ENCODE data around the genes NUTM2B and NUTM2E.

DNA sequence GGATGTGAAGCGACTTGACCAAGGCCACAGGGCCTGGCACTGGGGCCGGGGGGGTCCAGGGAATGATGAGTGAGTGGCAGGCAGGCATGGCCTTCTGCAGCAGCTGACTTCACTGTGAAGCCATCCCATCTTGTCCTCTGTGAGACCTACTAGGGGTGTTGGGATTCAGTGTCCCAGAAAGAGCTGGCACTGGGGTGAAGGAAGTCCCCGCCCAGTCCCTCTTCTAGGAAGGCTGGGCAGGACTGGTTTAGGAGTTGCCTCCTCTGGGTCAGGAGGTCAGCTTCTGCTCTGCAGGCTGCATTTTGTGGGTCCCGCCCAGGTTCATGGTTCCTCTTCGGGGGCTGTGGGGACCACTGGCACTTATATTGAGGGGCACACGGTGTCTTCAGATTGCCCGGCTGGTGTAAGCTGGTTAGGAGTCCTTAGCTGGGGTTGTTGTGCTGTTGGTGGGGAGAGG lies 10.9 kb downstream of the ZMIZ1 start:
- RRBS, result 60% methylated on average over 1 of the region's 7 CpGs

DNA sequence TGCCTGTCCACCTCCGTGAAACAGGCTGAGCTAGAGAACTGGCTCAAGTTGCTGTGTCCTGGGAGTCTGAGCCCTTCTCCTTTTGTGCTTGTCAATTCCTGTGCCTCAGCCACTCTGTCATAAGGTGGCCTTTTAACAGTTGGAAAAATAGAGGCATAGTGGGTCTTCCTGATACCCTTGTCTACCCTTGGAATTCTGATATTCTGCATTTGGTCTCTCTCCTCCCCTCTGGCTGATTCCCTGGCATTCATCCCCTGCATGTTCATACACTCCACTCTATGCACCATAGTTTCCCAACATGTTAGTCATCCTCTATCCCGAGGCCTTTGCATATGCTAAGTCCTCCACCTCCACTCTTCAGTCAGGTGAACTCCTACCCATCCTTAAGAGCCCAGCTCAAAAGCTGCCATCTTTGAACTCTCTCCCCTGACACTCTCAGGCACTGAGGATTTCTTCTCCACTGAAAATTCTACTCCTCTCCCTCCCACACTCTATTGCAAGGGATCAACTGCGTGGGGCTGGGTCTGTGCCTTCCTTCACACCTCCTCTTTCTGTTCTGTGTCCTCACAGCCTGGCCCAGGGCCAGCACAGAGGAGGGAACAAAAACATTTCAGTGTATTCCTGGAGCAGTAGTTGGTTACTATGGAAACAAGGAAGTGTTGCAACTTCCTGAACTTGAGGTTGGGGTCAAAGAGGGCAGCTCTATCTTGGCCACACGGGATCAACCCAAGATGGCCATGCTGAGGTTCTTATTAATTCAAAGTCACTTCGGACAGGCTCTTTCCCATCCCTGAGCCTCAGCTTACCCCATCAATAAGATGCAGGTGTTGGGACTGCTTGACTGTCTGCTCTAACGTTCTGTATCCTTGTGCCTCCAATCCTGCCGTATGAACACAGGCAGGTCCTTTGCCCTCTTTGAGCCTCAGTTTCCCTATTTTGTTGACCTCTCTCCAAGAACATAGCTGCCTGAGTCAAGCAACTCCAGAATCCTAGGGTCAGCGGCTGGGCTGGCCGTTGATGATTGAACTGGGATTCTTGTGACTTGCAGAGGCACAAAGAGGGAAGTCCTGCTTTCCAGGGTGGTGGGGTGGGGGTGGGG lies 15.4 kb downstream of the ZMIZ1 start:
- RRBS, result no CpG with 5 or more reads among the region's 9 CpGs

DNA sequence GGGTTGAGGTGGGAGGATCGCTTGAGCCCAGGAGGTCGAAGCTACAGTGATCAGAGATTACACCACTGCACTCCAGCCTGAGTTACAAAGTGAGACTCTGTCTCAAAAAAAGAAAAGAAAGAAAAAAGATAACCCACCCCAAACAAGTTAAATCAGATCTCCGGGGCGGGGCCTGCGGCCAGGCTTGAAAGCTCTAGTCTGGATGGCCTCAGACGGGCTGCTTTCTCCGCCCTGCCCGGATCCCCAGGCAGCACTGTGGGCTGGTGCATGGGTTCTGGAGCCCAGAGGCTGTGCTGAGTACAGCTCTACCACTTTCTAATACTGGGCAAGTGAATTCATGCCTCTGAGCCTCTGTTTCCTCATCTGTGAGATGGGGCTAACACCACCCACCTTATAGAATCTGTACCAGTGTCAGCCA lies 83.6 kb downstream of the ZMIZ1 start:
- RRBS, result 87% methylated on average over 6 of the region's 8 CpGs

DNA sequence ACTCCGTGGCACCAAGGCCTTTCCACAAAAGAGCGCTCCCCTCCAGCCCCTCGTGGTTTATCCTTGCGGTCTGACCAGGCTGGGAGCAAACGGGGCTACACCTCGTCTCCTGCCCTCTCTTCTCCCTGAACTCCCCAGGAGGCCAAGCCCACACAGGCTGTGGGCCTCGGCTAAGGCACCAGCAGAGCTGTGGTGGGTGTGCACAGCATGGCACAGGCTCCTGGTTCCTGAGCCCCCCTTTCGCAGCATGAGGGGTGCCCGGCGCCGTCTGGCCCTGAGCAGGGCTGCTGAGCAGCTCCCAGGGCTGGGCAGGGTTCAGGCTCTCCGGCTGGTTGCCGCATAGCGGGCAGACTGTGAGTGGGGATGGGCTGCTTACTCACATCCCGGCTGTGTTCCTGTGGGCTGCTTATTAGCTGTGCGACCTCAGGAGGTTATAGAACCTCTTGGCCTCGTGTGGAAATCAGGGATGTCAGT lies 90.4 kb downstream of the ZMIZ1 start:
- RRBS, result 56% methylated on average over 7 of the region's 17 CpGs

- RRBS, result 99% methylated on average over 4 of the region's 12 CpGs
These were observed 118.5 kb downstream of the ZMIZ1 start for GRCh38 chr10:79187130-79187808.

DNA sequence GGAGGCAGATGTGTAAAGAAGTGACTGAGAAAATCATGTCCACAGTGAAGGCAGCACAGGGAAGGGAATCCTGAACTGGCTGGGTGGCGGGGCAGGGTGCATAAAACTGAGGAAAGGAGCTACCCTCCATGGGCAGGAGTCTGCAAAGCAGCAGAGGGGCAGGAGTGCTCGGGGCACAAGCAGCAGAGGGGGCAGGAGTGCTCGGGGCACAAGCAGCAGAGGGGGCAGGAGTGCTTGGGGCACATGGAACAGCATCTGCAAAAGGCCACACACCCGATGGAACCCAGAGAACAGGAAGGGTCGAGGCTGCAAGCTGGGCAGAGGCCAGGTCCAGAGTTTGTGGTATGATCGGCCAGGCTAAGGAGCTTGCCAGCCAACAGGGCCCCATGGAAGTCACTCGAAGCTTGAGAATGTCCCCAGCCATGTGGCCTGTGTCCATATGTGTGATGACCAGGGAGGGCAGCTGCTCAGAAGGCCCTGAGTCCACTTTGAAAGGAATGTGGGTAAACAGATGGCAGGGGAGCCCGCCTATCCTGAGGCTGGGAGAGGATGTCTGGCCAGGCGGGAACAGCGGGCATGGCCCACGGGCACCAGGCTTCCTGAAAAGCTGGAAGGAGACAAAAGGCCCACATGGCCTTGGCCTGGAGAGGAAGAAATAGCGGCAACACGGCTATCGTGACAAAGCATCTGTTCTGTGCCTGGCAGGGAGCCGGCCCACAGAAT lies 138.1 kb upstream of the PPIF start:
- RRBS, result no CpG with 5 or more reads among the region's 15 CpGs

- RRBS, result no CpG with 5 or more reads among the region's 4 CpGs
These were observed 136.9 kb upstream of the PPIF start for GRCh38 chr10:79210245-79210838.

- RRBS, result no CpG with 5 or more reads among the region's 21 CpGs
These were observed 109.5 kb upstream of the PPIF start for GRCh38 chr10:79237342-79238552.

DNA sequence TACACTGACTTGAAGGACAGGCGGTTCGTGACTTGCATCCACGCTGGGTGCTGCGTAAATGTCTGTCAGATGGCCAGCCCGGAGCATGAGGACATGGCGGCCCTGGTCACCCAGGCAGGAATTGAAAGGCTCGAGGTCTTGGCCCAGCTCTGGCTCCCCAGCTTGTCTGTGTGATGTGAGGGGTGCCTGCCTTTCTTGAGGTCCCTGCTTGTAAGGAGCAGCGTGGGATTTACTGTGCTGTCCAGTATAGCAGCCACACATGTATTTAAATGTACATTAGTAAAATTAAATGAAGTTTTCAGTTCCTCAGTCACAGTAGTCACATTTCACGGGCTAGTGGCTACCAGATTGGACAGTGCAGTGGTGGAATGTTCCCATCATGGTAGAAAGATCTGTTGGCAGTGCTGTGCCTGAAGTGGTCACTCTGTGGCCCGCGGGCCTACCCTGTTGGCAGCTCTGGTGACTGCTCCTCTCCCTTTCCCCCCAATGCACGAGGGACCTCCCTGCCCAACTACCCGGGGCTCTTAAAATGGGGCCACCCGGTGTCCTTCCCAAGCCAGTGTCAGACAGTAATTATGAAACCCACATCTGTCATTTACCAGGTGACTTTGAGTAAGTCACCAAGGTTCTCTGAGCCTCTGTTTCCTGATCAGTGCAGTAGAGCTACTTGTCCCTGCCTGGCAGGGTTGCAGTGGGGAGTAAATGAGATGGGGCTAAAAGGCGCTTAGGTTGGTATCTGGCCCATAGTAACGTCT lies 97.8 kb upstream of the PPIF start:
- RRBS, result no CpG with 5 or more reads among the region's 16 CpGs

DNA sequence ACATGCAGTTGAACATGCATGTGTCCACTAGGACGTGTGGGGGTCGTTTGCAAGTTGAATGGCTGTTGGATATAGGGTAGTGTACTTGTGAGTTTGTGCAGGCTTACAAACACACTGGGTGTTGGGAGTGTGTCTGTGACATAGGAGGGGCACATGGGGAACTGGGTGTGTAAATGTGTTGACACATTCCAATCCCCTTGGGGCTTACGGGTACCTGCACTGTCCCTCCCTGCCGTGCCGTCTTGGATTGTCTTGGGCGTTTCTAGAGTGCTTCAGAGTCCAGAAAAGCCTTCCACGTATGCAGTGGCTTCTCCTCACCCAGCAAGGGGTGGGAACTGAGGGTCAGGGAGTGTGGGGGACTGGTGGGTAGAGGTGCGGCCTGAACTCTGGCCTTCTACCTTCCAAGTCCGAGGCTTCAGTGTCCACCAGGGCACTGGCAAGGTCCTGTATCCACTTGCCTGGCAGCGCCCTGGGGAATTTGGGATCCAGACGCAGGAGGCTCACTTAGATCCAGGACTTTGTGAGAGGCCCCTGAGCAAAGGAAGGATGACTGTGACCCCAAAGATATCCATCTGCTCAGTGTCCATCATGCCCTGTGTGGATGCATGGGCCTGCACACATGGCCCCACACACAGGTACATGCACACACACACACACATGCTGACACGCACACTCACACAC lies 93.9 kb upstream of the PPIF start:
- RRBS, result no CpG with 5 or more reads among the region's 12 CpGs

GRCh38 chr10:79315549-79316176 lies 31.6 kb upstream of the PPIF start:
- RRBS, result no CpG with 5 or more reads among the region's 15 CpGs

- RRBS, result no CpG with 5 or more reads among the region's 10 CpGs
These were observed 5.7 kb downstream of the PPIF start for GRCh38 chr10:79352804-79353573.

- RRBS, result no CpG with 5 or more reads among the region's 13 CpGs
These were observed 6.3 kb downstream of the PPIF start for GRCh38 chr10:79353574-79353992.

GRCh38 chr10:79435470-79436090 lies 9.8 kb downstream of the ZCCHC24 start:
- RRBS, result no CpG with 5 or more reads among the region's 11 CpGs

- RRBS, result no CpG with 5 or more reads among the region's 2 CpGs
These were observed at the start of gene NUTM2B for GRCh38 chr10:79702937-79703280. Gene NUTM2B (plus strand): TSS chr10:79703227.

DNA sequence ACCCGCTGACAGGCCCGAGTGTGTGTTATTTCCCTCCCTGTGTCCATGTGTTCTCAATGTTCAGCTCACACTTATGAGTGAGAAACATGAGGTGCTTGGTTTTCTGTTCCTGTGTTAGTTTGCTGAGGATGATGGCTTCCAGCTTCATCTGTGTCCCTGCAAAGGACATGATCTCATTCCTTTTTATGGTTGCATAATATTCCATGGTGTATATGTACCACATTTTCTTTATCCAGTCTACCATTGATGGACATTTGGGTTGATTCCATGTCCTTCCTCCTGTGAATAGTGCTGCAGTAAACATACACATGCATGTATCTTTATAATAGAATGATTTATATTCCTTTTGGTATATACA lies 33.7 kb downstream of the NUTM2B start:
- RRBS, result no CpG with 5 or more reads among the region's 2 CpGs

DNA sequence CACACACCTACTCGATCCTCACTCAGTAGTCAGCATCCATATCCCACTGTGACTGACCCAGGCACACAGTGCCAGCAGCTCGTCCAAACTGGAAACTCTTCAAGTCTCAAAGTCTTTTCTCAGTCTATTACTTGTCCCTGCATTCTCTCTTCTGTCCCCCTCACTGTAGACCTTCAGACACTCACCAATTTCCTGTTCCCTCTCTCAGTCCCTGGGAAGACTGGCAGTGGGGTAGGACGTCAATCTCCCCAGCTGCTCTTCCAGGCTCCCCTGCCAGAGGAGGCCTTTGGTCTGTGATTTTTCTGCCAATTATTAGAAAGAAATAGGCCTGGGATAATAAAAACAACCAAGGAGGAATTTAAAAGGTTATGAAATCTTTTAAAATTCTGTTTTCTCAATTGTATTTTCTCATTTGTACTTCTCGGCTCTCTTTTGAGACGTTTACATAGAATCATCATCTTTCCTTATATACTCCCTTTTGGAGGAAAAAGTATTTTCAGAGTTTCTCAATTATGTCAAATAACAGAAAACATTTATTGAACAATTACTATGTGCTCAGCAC lies 41.9 kb upstream of the NUTM2E start:
- RRBS, result no CpG with 5 or more reads among the region's 5 CpGs

DNA sequence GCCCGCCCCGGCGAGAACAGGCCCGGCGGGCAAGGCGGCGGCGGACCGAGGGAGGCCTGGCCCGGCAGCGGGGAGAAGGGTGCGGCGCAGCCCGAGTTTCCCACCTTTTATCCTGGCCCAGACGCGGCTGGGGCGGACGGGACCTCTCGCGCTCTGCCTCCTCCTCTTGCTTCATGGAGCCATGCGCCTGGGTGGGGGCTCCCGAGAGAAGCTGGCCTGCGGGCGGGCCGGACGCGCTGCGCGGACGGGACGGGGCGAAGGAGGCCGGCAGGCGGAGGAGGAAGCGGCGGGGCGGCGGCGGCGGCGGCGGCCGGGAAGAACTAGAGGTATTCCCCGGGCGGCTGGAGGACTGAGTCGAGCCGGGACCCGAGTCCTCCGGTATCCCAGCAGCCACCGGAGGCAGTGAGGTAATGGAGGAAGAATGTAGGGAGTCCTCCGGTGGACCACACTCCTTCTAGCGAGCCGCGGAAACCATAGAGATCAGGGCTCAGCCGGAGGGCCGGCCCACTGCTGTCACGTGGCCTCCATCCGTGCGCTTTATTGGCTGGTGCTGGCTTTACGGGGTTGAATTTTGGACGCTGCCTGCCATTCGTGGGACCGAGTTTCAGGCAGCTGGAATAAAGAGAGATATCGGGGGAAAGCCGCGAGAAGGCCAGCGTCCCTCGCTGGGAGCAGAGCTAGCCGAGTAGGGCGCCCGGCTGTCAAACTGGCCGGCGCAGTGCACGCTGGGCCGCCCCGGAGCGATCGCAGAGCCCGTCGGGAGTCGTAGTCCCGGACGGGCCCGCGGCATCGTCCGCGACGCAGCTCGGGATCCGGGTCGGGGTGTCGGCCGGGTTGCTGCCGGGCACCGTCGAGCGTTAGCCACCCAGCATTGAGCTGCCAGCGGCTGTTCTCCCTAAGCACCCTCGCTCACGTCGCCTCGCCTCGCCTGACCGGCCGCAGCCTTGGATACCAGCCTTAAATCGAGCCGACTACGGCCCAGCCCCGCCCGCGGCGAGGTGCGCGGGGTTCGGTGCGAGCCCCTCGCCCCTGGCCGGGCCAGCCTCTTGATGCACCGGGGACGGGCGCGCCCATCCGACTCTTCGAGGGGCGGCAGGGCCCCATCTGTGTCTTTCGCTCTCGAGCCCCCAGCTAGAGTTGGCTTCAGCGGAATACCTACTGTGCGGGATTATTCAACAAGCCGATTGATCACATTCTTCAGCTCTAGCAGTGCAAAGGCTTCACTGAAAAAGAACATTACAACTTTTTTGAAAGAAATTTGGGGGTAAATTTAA lies at the start of gene NUTM2E:
TSS of gene NUTM2E (plus strand) at position 646 of the 1,274 bp plus-strand sequence.
- RRBS, result 1% methylated on average over 18 of the region's 131 CpGs

- RRBS, result 93% methylated on average over 5 of the region's 9 CpGs
These were observed 29.3 kb downstream of the PLAC9 start for GRCh38 chr10:80161841-80162120.

DNA sequence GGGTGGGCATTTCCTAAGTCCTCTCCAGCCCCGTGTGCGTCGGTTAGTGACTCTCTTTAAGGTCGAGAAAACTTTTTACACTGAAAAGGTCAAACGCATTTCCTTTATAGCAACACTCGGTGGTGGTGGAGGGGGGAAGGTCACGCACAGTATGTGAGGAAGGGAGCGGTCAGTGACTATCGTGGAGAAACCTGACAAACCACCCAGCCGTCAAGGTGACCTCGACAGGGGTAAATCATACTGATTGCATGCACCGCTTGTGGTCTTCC lies 358 bp upstream of the ANXA11 start:
- RRBS, result no CpG with 5 or more reads among the region's 12 CpGs

Data from epidermal melanocyte (primary cell).